Melanocyte of skin (primary cell): ENCODE results near the gene SPAST.

- CAGE, long polyA plus RNA, 2 experiments, result no peak in any of the 2 experiments
Observed at GRCh38 chr2:30511250-30511594, 64.2 kb downstream of the LCLAT1 start.

DNA sequence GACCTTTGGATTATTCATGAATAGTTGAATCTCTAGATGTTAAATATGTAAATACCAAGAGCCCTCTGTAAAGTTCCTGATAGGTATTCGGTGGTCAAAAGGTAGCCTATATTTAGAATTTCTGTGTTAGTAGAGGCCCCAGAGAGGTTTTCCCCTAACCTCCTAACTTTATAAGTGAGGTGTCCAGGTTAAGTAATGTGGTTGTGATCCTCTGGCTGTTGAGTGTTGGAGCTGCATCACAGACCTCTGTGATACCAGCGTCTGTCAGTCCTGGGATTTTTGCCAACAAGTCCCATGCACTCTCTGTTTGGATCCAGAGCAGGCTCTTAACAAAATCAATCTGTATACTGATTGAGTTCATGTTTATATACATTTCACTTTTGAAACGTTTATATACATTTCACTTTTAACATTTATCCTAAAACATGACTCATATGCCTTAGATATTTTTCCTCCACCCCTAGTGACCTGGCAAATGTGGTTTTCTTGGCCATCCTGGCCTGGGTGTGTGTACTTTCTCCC is 67.5 kb downstream of the LCLAT1 start:
- CAGE, long polyA plus RNA, 2 experiments, result no peak in any of the 2 experiments

- CAGE, long polyA plus RNA, 2 experiments, result no peak in any of the 2 experiments
Observed at GRCh38 chr2:31319678-31320320, 85.8 kb downstream of the EHD3 start.

DNA sequence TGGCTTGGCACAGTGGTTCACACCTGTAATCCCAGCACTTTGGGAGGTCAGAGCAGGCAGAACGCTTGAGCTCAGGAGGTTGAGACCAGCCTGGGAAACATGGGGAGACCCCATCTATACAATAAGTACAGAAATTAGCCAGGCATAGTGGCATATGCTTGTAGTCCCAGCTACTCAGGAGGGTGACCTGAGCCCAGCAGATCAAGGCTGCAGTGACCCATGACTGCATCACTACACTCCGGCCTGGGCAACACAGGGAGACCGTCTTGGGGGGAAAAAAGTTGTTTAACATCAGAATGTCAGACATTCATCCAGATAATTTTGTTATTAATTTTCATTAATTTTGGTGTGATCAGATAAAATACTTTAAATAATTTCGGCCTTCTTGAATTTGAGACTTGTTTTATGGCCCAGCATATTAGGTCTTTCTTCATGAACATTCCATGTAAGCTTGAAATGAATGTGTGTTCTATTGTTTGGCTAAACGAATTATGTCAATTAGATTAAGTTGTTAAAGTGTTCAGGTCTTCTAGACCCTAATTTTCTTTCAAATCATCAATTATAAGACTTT is 161.4 kb downstream of the MEMO1 start:
- CAGE, long polyA plus RNA, 2 experiments, result no peak in any of the 2 experiments

GRCh38 chr2:31876071-31877021 is 134.5 kb downstream of the MEMO1 start:
- CAGE, long polyA plus RNA, 2 experiments, result no peak in any of the 2 experiments

DNA sequence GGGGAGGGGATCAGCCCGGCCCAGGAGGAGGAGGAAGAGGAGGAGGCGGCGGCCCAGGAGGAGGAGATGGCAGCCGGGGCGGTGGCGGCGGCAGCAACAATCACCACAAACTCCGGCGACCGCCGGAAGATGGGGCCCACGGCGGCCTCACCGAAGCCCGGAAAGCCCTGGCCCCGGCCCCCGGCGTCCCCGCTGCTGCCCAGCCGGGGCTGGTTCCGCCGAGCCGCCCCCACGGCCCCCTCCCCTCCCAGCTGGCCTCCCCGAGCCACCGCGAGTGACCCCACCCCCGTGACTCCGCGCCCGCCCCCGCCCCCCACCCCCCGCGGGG is 476 bp downstream of the MEMO1 start:
- CAGE, long polyA plus RNA, 2 experiments, result no peak in any of the 2 experiments

GRCh38 chr2:32017901-32018382 is 7.1 kb upstream of the MEMO1 start:
- CAGE, long polyA plus RNA, 2 experiments, result no peak in any of the 2 experiments

DNA sequence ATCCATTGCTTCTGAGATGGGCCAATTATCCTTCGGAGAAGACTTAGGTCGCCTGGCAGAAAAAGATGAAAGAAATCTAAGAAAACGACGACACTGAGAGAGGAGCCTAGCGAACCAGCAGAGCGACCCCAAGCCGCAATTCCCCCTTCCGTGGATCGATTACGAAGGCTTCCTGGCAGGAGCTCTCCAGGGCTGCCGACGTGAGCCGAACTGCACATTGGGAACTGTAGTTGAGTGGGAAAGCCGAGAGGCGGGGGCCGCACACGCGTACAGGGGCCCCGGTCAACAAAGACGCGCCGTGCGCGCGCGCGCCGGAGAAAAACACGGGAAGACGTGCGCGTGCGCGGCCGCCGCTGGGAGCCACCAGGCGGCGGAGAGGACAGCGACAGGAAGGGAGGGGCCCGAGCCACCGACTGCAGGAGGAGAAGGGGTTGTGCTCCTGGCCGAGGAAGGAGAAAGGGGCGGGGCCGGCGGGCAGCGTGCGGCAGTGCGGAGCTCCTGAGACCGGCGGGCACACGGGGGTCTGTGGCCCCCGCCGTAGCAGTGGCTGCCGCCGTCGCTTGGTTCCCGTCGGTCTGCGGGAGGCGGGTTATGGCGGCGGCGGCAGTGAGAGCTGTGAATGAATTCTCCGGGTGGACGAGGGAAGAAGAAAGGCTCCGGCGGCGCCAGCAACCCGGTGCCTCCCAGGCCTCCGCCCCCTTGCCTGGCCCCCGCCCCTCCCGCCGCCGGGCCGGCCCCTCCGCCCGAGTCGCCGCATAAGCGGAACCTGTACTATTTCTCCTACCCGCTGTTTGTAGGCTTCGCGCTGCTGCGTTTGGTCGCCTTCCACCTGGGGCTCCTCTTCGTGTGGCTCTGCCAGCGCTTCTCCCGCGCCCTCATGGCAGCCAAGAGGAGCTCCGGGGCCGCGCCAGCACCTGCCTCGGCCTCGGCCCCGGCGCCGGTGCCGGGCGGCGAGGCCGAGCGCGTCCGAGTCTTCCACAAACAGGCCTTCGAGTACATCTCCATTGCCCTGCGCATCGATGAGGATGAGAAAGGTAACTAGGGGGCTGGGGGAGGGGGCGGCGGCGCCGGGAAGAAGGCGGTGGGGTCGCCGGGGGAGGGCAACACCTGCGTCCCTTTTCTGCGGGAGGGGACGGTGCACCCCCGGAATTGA is at the start of gene SPAST:
TSS of gene SPAST (plus strand) at position 344 of the 1,153 bp plus-strand sequence.
- CAGE, long polyA plus RNA, 2 experiments, result no peak in any of the 2 experiments

- CAGE, long polyA plus RNA, 2 experiments, result no peak in any of the 2 experiments
Observed at GRCh38 chr2:32359501-32359826, 2.6 kb downstream of the BIRC6 start.

- CAGE, long polyA plus RNA, 2 experiments, result no peak in any of the 2 experiments
Observed at GRCh38 chr2:32398492-32398950, 41.7 kb downstream of the BIRC6 start.

- CAGE, long polyA plus RNA, 2 experiments, result no peak in any of the 2 experiments
Observed at GRCh38 chr2:32574785-32575500, 52.9 kb upstream of the TTC27 start.

DNA sequence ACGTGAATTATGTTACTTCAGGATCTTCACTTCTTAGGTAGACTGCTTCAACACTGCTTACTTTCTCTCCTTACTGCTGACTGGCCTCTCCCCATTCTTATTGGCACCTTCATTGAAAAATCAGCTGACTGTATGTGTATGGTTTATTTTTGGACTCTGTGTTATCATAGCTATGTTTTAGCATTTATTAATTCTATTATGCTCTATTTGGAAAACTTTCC is 92.1 kb downstream of the TTC27 start:
- CAGE, long polyA plus RNA, 2 experiments, result no peak in any of the 2 experiments

DNA sequence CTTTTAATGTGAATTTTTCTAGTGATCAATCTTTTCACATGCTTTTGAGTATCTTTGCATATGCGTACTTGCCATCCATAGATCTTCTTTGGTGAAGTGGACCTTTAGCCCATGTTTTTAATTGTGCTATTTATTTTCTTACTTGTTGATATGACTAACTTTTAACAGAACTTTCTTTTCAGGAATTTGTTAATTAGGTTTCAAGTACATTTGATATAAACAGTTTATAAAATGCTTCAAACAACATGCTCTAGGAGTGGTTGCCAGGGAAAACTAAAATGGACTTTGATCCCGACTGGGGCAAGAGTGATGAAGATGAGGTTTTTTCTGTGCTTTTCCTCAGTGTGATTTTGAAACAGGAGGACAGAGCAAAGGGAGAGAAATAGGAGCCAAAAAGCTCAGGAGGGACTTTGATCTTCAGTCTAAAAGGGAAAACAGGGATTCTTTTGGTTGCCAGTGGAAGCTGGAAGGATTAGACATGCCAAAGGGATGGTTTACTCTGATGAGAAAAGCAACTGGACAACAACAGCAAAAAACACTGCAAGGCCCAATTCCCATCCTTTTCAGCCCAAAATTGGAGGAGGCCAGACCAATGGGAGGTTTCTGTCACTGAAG is 95.4 kb downstream of the LTBP1 start:
- CAGE, long polyA plus RNA, 2 experiments, result no peak in any of the 2 experiments

DNA sequence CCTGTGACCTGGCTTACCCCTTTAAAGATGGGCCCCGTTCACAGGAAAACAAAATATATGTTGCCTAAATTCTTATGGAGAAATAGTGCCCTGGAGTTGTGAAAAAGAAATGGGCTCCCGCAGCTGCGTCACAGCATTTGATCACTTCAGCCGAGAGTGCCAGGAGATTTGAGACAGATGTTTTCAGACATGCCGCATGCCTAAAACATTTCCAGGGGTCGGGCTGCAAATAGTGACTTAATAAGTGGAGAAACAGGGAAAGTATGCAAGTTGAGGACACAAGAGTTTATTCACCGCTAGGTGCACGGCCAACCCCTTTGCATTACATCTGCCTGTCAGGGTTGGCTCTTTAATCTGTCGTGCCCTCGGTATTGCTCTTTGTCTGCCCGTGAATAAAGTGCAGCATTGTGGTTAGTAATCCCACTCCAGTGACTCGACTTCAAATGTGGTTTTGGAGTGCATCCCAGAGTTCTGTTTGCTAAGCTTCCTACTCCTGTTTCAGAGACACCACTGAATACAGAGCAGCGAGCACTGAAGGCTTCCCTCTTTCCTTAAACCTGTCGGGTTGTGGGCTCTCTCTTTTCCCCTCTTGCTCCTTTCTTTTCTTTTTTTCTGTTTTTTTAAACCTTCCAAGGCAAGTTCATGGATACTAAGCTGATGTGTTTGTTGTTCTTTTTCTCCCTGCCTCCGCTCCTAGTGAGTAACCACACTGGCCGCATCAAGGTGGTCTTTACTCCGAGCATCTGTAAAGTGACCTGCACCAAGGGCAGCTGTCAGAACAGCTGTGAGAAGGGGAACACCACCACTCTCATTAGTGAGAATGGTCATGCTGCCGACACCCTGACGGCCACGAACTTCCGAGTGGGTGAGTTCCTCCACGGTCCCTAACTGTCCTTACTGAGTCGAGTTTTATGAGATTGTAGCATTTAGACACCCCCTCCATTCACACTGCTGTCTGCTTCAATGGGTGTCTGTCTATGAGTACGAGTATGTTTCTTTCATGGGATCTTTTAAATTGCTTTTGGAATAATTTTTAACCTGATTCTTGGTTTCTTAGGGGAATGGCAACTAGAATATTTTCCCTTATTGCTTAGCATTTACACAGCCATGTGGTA is 187.7 kb downstream of the LTBP1 start:
- CAGE, long polyA plus RNA, 2 experiments, result no peak in any of the 2 experiments

DNA sequence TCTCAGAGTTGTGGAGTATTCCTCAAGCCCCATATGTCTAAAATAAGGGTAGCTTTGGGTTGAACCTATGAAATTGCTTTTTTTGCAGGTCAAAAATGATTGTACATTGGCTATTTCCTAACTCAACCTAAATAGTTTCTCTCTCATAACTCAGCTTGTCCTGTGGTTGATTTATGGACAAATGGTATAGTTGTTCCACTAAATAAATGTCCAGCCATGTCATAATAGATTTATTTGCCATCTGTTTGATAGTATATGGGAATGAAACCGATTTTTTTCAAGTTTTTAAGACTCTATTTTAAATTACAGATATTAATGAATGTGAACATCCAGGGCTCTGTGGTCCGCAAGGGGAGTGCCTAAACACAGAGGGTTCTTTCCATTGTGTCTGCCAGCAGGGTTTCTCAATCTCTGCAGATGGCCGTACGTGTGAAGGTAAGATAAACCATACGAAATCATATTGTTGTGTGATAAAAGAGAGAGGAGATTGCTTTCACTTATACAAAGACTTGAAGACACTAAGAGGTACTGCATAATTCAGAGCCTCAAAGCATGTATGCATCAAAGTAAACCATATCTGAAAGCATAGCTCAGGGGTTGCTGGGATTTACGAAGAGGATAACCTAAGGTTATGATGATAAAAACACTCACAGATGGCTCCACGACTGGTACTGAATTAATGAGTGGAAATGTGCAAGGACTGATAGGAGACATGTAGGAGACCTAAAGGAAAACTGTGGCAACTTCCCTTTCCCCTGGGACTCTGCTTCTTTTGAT is 161.4 kb upstream of the RASGRP3 start:
- CAGE, long polyA plus RNA, 2 experiments, result no peak in any of the 2 experiments

GRCh38 chr2:33476835-33477063 is 300 bp downstream of the RASGRP3 start:
- CAGE, long polyA plus RNA, 2 experiments, result no peak in any of the 2 experiments

DNA sequence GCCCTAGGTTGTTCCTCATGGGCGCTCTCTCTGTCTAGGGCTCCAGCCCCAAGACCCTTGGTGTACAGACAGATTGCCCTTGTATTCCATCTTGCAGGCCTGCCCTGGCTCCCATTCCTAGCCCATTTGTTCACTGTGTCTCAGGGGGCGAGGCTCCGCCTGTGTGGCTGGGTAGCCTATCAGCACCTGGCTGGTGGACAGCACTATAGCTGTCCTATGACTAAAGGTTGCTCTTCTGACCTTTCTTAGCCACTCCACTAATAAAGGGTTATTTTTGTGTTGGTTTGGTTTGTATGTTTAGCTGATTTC is 72.1 kb downstream of the CRIM1 start:
- CAGE, long polyA plus RNA, 2 experiments, result no peak in any of the 2 experiments

- CAGE, long polyA plus RNA, 2 experiments, result no peak in any of the 2 experiments
Observed at GRCh38 chr2:36433438-36434127, 78.0 kb downstream of the CRIM1 start.

- CAGE, long polyA plus RNA, 2 experiments, result no peak in any of the 2 experiments
Observed at GRCh38 chr2:36467634-36468179, 112.1 kb downstream of the CRIM1 start.

- CAGE, long polyA plus RNA, 2 experiments, result no peak in any of the 2 experiments
Observed at GRCh38 chr2:36544292-36544678, 53.7 kb downstream of the FEZ2 start.